ENCODE measurements around the genes SNTB2, TMED6 and IL34.

GRCh38 chr16:69115063-69116055 lies 9.9 kb downstream of the HAS3 start:
- CAGE, long polyA plus RNA = no peak
- RRBS = no CpG with 5 or more reads among the region's 12 CpGs

GRCh38 chr16:69186942-69187263 lies at the start of gene SNTB2:
SNTB2 (plus strand) TSS chr16:69187164.
- CAGE, long polyA plus RNA = no peak
- RRBS = 1% methylated on average over 20 of the region's 31 CpGs

GRCh38 chr16:69351415-69351984 lies at the start of gene TMED6:
TMED6 (minus strand) TSS chr16:69351786.
- CAGE, long polyA plus RNA = no peak
- RRBS = no CpG with 5 or more reads among the region's 12 CpGs

GRCh38 chr16:69384867-69385305 lies 921 bp downstream of the TERF2 start:
- CAGE, long polyA plus RNA = no peak
- RRBS = no CpG with 5 or more reads among the region's 6 CpGs

DNA sequence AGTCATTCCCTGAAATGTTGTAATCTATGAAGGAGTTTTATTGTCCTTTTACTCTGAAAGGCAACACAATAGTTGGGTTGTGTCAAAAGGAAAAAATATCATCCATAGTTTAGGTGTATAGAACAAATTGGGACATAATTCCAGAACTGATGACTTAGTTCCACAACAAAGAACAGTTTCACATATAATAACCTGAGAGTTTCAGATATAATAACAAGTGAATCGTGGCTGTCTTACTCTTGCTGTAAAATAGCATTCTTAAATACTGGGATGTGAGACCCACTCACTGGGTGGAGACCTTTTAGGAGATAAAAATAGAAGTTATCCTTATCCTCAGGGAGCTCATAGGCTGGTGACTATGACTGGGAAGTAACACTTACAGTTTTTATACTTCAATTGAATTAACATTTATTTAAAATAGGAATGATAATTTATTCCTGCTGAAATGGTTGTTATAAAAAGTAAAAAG lies 20.7 kb downstream of the CYB5B start:
- CAGE, long polyA plus RNA = no peak
- RRBS = no CpG with 5 or more reads among the region's 1 CpG

- CAGE, long polyA plus RNA = no peak
- RRBS = no CpG with 5 or more reads among the region's 13 CpGs
These were observed 35.1 kb upstream of the NFAT5 start for GRCh38 chr16:69530552-69531176.

- CAGE, long polyA plus RNA = no peak
- RRBS = no CpG with 5 or more reads among the region's 6 CpGs
These were observed 34.2 kb upstream of the NFAT5 start for GRCh38 chr16:69531562-69531875.

GRCh38 chr16:69564727-69565326 lies 939 bp upstream of the NFAT5 start:
- CAGE, long polyA plus RNA = no peak
- RRBS = no CpG with 5 or more reads among the region's 11 CpGs

- CAGE, long polyA plus RNA = no peak
- RRBS = 2% methylated on average over 8 of the region's 20 CpGs
These were observed 1.2 kb downstream of the NFAT5 start for GRCh38 chr16:69566790-69567555.

DNA sequence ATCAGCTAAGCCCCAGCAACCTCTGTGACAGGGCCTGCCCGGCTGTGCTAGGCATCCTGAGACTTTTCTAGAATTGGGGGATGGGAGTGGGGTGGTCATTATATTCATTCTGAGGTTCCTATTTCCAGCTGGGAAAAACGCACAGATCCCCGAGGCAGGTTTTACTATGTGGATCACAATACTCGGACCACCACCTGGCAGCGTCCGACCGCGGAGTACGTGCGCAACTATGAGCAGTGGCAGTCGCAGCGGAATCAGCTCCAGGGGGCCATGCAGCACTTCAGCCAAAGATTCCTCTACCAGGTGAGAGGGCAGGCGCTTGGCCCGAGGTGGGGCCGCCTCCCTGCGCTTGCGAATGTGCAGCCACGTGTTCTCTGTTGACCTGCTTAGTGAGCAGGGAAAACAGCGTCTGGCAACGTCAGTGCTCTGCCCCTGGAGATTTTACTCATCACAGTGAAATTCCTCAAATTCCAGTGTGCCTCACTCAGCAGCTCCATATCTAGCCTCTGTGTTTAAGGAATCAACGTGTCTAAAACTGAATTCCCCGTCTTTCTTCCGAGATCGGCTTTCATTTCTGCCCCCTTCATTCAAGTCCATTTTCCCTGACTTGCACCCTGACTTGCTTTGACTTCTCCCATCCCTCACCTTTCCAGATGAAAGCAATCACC lies 33.4 kb upstream of the CLEC18A start:
- CAGE, long polyA plus RNA = no peak
- RRBS = no CpG with 5 or more reads among the region's 24 CpGs

- CAGE, long polyA plus RNA = no peak
- RRBS = no CpG with 5 or more reads among the region's 56 CpGs
These were observed 14.4 kb downstream of the CLEC18C start for GRCh38 chr16:70187905-70188481.

DNA sequence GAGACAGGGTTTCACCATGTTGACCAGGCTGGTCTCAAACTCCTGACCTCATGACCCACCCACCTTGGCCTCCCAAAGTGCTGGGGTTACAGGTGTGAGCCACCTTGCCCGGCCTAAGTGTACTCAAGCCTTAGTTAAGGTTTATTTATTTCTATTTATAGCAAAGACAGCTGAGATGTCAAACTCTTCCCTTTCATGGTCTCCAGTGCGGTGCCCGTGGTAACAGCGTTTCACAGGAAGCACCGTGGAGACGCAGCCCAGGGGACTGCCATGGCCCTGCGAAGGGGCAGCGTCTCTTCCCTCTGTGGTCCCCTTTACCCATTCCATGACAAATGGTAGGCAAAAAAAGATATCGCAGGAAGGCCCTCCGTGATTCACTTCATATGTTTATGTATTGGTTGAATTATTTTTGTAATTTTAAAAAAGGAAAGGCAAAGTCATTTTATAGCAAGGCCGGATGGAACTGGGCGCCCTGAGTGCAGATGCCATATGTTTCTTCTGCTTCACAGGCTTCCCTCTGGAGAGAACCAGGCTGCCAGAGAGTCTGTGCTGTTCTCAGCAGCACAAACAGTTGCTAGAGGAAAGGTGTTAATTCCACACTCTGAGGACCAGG lies 29.3 kb downstream of the DDX19A start:
- CAGE, long polyA plus RNA = no peak
- RRBS = no CpG with 5 or more reads among the region's 12 CpGs

GRCh38 chr16:70380228-70380400 lies 33.4 kb downstream of the DDX19A start:
- CAGE, long polyA plus RNA = no peak
- RRBS = no CpG with 5 or more reads among the region's 4 CpGs

DNA sequence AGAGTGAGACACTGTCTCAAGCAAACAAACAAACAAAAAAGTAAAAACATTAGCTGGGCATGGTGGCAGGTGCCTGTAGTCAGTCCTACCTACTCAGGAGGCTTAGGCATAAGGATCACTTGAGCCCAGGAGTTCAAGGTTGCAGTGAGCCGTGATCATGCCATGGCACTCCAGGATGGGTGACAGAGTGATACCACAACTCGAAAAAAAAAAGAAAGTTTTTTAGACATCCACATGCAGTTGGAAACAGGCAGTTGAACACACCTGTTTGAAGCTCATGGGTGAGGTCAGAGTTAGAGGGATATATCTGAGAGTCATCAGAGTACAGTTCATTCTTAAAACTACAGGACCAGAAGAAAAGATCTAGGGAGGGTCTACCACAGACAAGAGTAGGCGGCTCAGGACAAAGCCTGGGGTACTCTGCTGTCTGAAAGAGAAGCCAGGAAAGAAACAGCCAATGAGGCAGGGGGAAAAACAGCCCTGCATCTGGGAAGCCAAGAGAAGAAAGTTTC lies 35.1 kb downstream of the ST3GAL2 start:
- CAGE, long polyA plus RNA = no peak
- RRBS = no CpG with 5 or more reads among the region's 3 CpGs

GRCh38 chr16:70412057-70412780 lies 26.7 kb downstream of the ST3GAL2 start:
- CAGE, long polyA plus RNA = no peak
- RRBS = no CpG with 5 or more reads among the region's 8 CpGs

DNA sequence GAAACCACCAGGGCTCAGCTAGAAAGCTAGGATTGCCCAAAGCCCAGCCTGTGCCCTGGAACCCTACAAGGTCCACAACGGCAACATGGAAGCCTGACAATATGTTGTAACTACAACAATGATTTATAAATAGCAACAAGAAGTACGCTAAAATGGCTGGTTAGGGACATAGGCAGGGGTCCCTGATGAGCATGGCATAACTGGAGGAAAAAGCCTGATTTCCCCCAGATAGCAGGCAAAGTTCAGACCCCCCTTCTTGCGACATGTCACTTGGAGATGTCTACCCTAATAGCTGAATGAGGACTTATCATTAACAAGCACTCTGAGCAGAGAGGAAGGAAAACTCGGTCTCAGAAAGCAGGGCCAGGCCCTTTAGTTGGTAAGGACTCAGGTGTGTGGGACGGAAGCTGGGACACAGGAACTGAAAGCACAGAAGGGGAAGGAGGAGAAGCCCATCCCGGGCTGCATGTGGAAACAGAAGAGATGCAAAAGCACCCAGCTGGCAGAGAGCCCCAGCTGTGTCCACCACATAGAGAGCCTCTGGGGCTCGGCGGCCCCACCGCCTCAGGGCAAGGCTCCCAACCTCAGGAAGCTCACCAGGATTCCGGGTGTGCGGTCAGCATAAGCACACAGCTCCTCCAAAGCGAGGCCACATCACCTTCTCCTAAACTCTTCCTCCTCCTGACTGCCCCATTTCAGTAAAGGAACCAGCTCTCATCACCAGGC lies 6.3 kb downstream of the ST3GAL2 start:
- CAGE, long polyA plus RNA = no peak
- RRBS = no CpG with 5 or more reads among the region's 12 CpGs

DNA sequence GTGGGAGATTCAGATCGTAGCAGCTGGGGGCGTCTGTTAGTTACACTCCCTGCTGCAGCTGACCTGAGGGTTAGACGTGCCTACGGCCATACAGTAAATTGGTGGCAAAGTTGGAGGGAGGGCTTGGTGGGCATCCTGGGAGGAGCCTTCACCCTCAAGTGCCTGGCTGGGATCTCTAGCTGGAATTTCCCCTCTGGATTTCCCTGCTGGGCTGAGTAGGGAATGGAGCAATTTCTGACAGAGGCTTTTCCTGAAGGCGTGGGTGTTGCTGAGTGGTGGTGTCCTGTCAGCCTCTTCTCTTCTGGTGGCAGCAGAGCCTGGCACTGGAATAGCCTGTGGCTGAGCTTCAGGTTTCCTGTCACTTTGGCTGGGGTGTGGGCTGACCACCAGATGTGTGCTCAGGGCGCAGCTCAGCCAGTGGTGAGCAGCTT lies 6.5 kb downstream of the FCSK start:
- CAGE, long polyA plus RNA = no peak
- RRBS = no CpG with 5 or more reads among the region's 6 CpGs

GRCh38 chr16:70589718-70590567 lies 56.4 kb upstream of the IL34 start:
- CAGE, long polyA plus RNA = no peak
- RRBS = no CpG with 5 or more reads among the region's 21 CpGs

GRCh38 chr16:70646107-70647002 lies at the start of gene IL34:
IL34 (plus strand) TSS chr16:70646559.
- CAGE, long polyA plus RNA = no peak
- RRBS = 93% methylated on average over 4 of the region's 34 CpGs

DNA sequence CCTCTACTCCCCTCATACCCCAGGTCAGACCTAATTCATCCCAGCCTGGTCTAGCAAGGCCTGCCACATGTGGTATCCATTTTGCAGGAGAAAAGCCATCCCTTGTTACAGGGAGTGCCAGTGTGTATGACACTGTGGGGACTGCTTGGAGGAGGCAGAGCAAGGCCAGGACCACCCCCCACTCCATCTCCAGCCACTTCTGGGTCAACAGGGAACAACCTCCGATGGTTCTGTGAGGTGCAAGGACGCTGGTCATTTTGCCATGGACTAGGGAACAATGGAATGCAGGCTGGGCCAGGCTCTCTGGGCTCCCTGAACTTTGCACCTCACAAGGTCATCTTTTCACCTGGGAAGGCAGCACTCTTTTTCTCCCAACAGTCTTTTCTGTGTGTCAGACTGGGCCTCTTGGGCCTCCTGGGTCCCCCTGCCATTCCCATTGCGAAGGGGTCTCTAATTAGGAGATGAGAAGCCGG lies 38.3 kb upstream of the MTSS2 start:
- CAGE, long polyA plus RNA = no peak
- RRBS = no CpG with 5 or more reads among the region's 4 CpGs